ENCODE measurements around a stretch of chr5.

- PRO-cap: no peak
- RAMPAGE, long total RNA: no peak
Measured at GRCh38 chr5:95824582-95824741, 1.9 kb upstream of the GLRX start.

- PRO-cap: no peak
- RAMPAGE, long total RNA: no peak
Measured at GRCh38 chr5:95887920-95889158, 65.8 kb upstream of the GLRX start.

DNA sequence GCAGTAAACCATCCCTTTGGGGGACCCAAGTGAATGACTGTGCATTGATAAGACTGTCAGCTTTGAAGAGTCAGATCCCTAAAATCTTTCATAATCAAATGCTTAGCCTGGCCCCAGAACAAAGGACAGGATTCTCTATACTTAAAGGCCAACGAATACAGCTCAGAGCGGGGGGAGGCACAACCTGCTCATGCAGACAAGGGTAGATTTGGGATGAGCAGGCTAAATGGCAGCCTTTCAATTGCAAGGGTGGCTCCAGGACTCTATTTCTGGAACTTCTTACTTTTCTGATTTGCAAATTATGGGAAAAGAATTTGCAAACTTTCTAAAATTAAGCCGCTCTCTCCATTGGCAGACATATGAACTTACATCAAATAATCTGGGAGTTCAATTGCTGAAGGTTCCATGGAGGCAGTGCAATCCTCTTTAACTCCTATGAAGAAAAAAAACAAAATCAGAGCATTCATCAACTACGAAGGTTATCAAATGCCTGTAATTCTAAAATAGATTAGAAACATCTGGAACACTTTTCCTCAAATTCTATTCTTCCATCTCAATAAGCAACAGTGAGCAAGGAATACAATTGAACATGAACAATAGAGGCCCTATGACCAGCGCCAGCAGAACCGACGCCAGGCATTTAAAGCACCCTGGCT is 66.3 kb downstream of the ELL2 start:
- PRO-cap: no peak
- RAMPAGE, long total RNA: no peak

GRCh38 chr5:95932698-95933776 is 28.6 kb downstream of the ELL2 start:
- PRO-cap: no peak
- RAMPAGE, long total RNA: no peak

GRCh38 chr5:95949922-95950330 is 11.7 kb downstream of the ELL2 start:
- PRO-cap: no peak
- RAMPAGE, long total RNA: no peak

- PRO-cap: no peak
- RAMPAGE, long total RNA: no peak
Measured at GRCh38 chr5:96274998-96275620, 157.9 kb downstream of the PCSK1 start.

- PRO-cap: bidirectional peak, plus-strand start at chr5:96734372, minus-strand start at chr5:96734149
- RAMPAGE, long total RNA: no peak
Measured at GRCh38 chr5:96733886-96734839, 72.0 kb downstream of the CAST start.

DNA sequence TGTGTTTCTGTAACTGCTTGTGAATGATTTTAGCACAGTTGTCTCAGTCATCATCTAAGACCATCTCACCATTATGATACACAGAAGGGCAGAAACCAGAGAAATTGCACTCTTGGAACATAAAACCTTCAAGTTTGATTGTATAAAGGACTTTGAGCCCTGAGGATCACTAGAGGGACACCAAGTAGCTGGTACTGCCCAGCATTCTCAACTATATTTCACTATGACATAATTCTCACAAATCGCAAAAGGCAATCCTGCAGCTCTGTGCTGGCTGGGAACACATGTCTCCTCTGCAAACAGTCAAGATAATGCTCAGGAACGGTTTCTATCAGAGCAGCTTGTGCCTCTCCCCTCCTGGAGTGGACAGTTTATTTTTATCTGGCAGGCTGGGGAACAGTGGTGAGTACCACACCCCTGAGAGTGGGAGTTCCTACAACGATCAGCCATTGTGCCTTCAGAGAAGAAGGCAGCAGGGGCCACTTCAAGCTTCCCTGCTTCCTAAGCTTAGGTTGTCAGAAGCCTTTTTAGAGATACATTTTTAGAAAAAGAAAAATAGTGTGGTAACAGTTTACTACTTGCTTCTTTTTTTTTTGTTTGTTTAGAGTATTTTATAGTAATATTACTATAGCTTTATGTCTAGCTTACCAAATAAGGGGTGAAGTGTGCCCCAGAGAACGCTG is 65.8 kb downstream of the ERAP1 start:
- PRO-cap: no peak
- RAMPAGE, long total RNA: no peak

- PRO-cap: no peak
- RAMPAGE, long total RNA: no peak
Measured at GRCh38 chr5:96803577-96804143, 4.1 kb downstream of the ERAP1 start.

DNA sequence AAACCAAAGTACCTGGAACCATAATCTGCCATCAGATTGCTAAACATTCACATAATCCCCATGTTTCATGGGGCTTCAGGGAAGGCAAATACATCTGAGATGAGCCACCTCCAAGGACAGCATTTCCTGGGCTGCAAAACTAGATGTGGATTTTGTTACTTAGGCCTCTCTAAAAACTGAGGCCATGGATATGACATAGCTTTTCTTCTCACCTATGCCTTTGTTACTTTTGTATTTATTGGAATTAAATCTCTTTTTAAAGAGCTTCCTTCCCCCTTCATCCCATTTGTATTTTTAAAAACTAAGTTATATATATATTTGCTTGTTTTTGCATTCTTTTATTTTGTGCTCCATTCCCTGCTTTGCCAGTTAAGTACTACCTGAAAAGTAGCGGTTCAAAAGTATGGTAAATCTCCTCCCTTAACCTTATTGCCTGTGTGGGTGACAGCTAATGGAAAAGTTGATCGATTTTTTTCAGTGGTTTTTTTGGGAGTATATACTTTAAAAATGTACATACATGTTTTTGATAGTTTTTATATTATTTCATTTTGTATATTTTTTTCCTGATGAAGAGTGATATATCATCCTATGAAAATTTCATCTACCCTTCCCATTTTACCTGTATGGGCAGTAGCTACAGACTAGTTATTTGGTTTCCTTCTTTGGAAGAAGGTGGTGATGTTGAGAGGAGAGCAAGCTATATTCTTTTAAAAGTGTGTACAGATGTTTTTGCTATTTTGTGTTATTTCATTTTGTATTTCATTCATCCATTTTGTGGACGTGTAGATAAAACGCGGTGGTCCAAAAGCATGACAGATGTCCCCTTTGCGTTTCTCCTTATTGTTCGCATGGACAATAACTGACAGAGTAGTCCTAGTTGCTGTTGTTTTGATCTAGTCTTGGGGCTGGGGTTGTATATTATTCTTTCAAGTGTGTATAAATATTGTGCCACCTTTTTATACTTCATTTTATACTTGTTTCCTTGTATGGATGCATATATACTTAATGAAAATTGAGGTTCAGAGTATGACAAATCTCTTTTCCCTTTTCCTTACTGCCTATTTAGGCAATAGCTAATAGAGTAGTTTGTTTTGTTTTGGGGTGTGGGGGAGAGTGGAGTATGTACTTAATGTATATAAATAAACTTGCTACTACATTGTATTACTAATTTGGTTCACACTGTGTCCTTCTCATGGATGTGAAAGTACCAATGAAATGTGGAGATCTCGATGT is 96.5 kb downstream of the LNPEP start:
- PRO-cap: no peak
- RAMPAGE, long total RNA: no peak

GRCh38 chr5:98298273-98298558 is 475.2 kb upstream of the RGMB start:
- PRO-cap: no peak
- RAMPAGE, long total RNA: no peak

- PRO-cap: no peak
- RAMPAGE, long total RNA: no peak
Measured at GRCh38 chr5:98309577-98310369, 463.7 kb upstream of the RGMB start.

GRCh38 chr5:98904154-98904514 is 24.7 kb downstream of the CHD1 start:
- PRO-cap: no peak
- RAMPAGE, long total RNA: no peak

GRCh38 chr5:98925993-98926586 is 2.7 kb downstream of the CHD1 start:
- PRO-cap: no peak
- RAMPAGE, long total RNA: no peak

DNA sequence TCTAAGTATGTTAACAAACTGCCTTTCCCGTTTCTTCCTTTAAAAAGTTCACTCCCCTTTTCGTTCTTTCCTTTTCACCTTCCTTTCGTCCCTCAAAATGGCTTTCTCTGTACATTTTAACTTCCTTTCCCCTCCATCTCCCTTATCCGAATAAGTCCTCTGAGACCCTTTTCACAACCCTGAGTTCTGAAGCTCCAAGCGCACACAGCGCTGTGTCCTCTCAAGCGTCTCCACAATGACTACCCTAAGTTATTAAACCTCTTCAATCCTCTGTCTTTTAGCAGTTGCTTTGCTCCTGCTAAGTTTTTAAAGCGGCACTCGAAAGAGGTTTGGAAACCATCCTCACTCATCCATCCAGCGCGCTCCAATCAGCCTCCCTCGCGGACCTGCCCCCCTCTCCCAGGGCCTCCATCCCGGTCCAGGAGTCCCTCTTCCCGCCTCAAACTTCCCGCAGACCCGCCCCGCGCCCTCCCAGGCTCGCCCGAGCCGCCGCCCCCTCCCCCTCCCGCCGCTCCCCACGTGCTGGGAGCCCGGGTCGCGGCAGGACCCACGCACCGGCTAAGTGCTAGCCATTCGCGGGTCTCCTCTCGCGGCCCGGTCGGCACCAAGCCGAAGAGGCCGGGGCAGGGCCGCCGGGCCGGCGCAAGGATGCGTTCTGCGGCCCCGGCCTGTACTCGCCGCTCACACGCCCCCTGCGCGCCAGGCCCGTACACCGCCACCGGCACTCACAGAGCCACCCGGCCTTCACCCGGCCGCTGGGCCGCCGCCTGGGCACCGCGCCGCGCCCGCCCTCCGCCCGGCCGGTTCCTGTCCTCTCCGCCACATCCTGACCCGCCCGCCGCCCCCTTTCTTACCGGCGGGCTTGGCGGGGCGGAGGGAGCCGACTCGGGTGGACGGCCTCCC is 871 bp downstream of the CHD1 start:
- PRO-cap: bidirectional peak, plus-strand start at position 572 of the sequence, minus-strand start at position 370 of the sequence; bidirectional peak, plus-strand start at position 728 of the sequence, minus-strand start at position 676 of the sequence
- RAMPAGE, long total RNA: no peak

GRCh38 chr5:98939075-98939839 is 10.4 kb upstream of the CHD1 start:
- PRO-cap: no peak
- RAMPAGE, long total RNA: no peak

DNA sequence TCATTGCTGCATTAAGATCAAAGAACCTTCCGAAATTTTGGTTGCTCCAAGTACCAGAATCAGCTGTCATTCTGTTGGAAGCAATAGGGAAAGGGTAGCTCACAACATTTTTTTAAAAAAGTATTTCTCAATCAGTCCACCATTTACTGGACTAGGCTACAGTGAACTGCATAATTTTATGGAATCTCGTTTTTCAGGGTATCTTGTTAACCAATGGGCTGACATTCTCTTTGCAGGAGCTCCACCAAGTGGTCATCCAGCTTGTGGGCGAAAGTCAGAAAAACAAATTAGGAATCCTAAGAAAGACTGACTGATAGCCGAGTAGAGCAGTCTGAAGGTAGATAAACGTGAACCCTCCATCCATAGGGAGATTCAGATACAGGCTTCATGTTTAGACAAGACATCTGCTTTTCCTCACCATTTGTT is 103.6 kb upstream of the CHD1 start:
- PRO-cap: no peak
- RAMPAGE, long total RNA: no peak

- PRO-cap: no peak
- RAMPAGE, long total RNA: no peak
Measured at GRCh38 chr5:100827155-100828002, 75.7 kb downstream of the ST8SIA4 start.

- PRO-cap: no peak
- RAMPAGE, long total RNA: no peak
Measured at GRCh38 chr5:100846631-100847099, 56.4 kb downstream of the ST8SIA4 start.

GRCh38 chr5:102755898-102756693 is 991 bp downstream of the PAM start:
- PRO-cap: bidirectional peak, plus-strand start at chr5:102756184, minus-strand start at chr5:102756124; bidirectional peak, plus-strand start at chr5:102756298, minus-strand start at chr5:102756248
- RAMPAGE, long total RNA: no peak